Measurements from ENCODE around the gene PICK1.

- PRO-cap, result no peak
- RAMPAGE, long total RNA, 4 experiments, result no peak in any of the 4 experiments
Measured at GRCh38 chr22:37643114-37643968, 3.9 kb downstream of the SH3BP1 start.

DNA sequence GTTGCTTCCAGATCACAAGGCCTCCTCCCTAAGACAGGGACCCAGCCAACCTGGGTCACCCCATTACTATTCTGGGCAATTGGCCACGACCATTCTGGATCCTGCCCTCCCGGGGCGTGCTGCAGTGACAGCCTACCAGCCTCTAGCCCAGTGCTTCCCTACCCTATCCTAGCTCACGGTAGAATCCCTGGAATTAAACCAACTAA lies 823 bp upstream of the PDXP start:
- PRO-cap, result no peak
- RAMPAGE, long total RNA, 4 experiments, result no peak in any of the 4 experiments

- PRO-cap, result no peak
- RAMPAGE, long total RNA, 4 experiments, result no peak in any of the 4 experiments
Measured at GRCh38 chr22:37686807-37687223, 672 bp downstream of the NOL12 start.

- PRO-cap, result no peak
- RAMPAGE, long total RNA, 4 experiments, result no peak in any of the 4 experiments
Measured at GRCh38 chr22:37816599-37816960, 6.6 kb upstream of the GALR3 start.

GRCh38 chr22:37904454-37905670 lies 1.2 kb upstream of the MICALL1 start:
- PRO-cap, result unidirectional peak, plus-strand start at chr22:37905286
- RAMPAGE, long total RNA, 4 experiments, result no peak in any of the 4 experiments

DNA sequence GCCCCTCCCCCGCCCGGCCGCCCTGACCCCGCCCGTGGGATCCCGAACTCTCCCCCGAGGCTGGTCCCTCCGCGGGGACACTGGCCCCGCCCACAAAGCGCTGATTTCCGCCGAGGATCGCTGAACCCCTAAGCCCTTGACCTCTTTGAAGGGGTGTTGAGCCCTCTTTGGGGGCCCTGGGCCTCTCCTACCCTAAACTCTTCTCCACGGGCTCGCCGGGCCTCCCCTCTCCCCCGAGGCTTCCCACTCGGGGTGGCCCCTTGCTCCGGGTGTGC lies 585 bp downstream of the MICALL1 start:
- PRO-cap, result no peak
- RAMPAGE, long total RNA, 4 experiments, result no peak in any of the 4 experiments

GRCh38 chr22:37913135-37913677 lies 7.1 kb downstream of the MICALL1 start:
- PRO-cap, result no peak
- RAMPAGE, long total RNA, 4 experiments, result no peak in any of the 4 experiments

DNA sequence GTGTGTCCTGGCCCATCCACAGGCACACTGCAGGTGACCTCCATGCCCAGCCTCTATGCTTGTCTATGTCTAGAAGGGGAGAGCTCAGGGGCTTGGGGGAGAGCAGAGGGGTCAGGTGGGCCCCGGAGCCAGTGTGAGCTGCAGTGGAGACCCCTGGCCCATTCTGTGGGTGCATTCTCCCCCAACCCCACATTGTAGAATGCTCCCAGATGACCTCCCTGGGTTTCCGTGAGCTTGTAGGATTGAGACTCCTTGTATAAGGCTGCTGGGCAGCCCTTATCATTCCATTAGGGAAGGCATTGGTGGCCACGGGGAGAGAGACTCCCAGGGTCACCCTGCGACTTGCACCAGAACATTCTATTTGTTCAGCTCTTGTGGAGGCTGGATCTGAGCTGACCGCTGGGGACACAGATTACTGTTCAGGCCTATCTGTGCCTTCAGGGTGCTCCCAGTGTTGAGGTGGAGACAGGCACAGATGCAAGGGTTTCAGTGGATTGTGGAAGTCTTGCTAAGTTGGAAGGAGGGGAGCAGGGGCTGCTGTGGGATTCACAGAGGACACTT lies 17.8 kb downstream of the MICALL1 start:
- PRO-cap, result no peak
- RAMPAGE, long total RNA, 4 experiments, result no peak in any of the 4 experiments

DNA sequence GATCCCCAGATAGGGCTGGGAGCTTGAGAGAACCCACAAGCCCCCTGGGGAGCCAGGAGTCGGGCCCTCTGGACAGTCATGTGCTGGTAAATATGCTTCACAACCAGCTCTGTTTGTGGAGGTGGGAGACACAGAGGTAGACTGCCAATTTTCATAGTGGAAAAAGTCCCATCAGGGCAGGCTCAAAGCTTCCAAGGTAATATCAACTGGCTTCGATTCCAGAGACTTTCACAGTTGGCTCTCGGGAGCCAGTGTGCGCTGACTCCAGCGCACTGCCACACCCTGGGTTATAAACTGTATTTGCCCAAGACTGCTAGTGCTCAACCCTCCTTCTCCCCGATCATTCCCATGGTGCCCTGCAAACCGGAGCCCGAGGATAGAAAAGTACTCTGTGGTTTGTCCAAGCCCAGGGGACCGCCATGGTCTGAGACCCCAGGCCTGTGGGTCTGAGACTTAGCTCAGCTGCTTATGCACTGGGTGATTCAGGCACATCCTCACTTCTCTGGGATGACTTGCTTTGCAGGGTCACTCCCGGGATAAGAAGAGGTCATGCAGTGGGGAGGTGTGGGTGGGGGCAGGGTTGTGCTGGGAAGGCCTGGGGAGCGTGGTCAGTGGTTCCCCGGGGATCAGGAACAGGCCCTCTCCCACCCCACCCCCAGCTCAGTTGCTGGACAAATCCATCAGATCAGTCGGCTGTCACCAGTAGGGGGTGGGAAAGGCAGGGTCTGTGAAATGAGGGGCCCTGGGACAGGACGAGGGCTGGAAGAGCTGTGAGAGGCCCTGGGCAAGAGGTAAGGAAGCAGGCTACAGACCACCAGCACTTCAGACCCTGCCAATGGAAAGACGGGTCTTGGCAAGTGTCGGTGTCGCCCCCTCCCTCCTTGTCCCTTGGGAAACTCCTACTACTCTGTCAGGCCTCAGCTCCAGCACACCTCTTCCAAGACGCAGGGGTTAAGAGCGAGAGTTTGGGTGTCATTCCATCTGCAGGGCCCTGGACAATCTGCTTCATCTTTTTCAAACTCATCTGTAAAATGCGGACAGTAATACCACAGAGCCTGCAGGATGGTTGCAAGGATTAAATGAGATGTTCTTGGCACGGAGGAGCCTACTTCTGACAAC lies 26.6 kb upstream of the PICK1 start:
- PRO-cap, result no peak
- RAMPAGE, long total RNA, 4 experiments, result no peak in any of the 4 experiments

DNA sequence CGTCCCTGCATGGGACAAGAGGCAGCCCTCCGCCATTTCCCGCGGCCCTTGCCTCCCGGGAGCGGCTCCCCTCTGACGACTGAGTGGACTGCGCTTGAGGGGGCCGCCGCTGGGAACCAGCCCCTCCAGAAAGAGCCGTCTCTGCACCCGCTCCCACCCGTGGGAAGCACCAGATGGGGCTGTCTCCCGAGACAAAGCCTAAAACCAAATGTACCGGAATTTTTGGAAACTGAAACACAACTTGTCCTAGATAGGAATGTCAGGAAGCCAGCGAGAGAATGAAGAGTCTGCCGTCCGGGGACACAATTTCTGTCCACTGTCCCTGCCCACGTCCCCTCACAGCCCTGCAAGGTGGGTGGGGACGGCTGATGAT lies 18.2 kb upstream of the PICK1 start:
- PRO-cap, result no peak
- RAMPAGE, long total RNA, 4 experiments, result no peak in any of the 4 experiments

DNA sequence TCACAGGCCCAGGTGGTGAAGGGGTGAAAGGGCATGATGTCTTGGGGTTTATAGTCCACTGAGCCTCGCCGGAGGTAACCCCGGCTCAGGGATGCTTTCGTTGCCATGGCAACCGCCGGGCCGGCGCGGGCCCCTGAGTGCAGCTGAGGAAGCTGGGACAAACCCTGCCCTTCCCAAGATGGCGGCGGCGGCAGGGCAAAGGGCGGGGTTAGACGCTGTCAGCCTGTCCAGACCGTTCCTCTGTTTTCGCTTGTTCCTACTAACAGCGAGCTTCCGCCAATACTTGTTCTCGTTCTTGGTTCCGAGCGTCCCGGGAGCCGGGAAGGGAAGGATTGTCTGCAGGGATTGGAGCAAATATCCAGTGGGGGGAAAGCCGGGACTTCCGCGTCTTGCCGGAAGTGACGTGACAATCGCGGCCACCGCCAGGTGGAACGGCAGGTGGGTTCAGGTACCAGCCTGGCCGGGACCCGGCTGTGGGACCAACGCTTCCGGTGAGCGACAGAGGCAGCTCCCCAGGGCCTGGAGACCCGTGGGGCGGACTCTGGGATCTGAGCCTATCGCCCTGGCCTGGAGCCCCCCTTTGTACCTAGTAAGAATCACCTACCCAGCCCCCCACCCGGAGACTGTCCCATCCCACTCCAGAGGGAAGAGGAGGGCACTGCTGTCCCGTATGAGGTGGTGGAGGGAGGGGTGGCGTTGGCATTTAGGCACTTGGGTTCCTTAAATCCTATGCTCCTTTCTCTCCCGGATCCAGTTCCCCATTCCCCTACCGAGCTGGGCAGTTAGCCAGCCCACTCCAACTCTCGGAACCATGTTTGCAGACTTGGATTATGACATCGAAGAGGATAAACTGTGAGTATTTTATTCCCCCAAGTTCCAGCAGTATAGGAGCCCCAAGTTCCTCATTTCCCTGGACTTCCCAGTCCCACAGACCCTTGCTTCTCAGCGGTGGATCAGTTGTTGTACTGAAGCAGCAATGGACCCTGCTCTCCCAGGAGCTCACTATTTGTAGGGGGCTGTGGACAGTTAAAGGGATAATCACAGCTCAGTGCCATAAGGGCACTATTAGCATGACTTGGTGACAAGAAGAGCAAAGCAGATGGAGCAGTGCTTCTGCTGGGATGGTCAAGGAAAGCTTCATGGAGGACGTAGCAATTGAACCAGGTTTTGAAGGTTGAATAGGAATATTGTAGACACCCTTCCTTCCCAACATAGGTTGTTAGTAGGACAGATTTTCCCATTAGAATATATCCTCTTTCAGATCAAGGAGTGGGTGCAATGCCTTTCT lies at the start of gene PICK1:
Gene PICK1 (plus strand): TSS at position 406 of the 1,288 bp plus-strand sequence.
- PRO-cap, result unidirectional peak, plus-strand start at position 176 of the sequence; bidirectional peak, plus-strand start at position 425 of the sequence, minus-strand start at position 249 of the sequence
- RAMPAGE, long total RNA, 4 experiments, result start-site peak on the plus strand in 3 of 4 experiments, centred at positions 432 to 817 of the sequence, 5 to 95 reads per replicate

GRCh38 chr22:38088533-38089320 lies 4.7 kb upstream of the SLC16A8 start:
- PRO-cap, result no peak
- RAMPAGE, long total RNA, 4 experiments, result no peak in any of the 4 experiments

- PRO-cap, result no peak
- RAMPAGE, long total RNA, 4 experiments, result no peak in any of the 4 experiments
Measured at GRCh38 chr22:38097495-38098395, 12.7 kb downstream of the BAIAP2L2 start.

GRCh38 chr22:38110907-38111272 lies 406 bp upstream of the BAIAP2L2 start:
- PRO-cap, result bidirectional peak, plus-strand start at chr22:38111107, minus-strand start at chr22:38111015
- RAMPAGE, long total RNA, 4 experiments, result start-site peak on the plus strand in 2 of 4 experiments, at chr22:38111089-38111147 at its widest, 20 to 24 reads per replicate

GRCh38 chr22:38127133-38128075 lies 16.9 kb upstream of the BAIAP2L2 start:
- PRO-cap, result no peak
- RAMPAGE, long total RNA, 4 experiments, result no peak in any of the 4 experiments

GRCh38 chr22:38171843-38172848 lies 9.5 kb downstream of the PLA2G6 start:
- PRO-cap, result no peak
- RAMPAGE, long total RNA, 4 experiments, result no peak in any of the 4 experiments

- PRO-cap, result unidirectional peak, plus-strand start at chr22:38239299
- RAMPAGE, long total RNA, 4 experiments, result no peak in any of the 4 experiments
Measured at GRCh38 chr22:38238901-38240053, 33.5 kb downstream of the TMEM184B start.

GRCh38 chr22:38256487-38257195 lies 16.2 kb downstream of the TMEM184B start:
- PRO-cap, result no peak
- RAMPAGE, long total RNA, 4 experiments, result no peak in any of the 4 experiments

- PRO-cap, result no peak
- RAMPAGE, long total RNA, 4 experiments, result no peak in any of the 4 experiments
Measured at GRCh38 chr22:38289703-38290893, 17.3 kb upstream of the TMEM184B start.

DNA sequence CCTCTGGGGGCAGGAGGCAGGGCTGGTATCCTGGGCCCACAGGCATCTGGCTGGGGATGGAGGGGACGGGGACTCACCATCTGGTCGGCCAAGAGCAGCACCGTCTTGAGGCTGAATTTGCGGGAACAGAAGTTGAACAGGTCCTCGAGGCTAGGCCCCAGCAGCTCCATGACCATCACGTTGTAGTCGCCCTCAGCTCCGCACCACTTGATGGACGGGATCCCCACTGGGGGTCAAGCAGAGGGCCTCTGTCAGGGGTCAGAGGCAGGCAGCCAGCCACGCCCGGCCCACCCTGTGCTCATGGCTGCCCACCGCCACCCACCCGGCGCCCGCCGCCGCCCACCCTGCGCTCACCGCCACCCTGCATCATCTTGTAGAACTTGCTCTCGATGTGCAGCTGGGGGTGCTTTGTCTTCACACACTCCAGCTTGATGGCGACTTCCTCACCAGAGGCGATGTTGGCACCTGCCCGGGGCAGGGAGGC lies 14.4 kb downstream of the CSNK1E start:
- PRO-cap, result no peak
- RAMPAGE, long total RNA, 4 experiments, result no peak in any of the 4 experiments

Measured in Peyer's patch (tissue), 4 donors.